Measurements from ENCODE around the genes CUL4B and THOC2.

DNA sequence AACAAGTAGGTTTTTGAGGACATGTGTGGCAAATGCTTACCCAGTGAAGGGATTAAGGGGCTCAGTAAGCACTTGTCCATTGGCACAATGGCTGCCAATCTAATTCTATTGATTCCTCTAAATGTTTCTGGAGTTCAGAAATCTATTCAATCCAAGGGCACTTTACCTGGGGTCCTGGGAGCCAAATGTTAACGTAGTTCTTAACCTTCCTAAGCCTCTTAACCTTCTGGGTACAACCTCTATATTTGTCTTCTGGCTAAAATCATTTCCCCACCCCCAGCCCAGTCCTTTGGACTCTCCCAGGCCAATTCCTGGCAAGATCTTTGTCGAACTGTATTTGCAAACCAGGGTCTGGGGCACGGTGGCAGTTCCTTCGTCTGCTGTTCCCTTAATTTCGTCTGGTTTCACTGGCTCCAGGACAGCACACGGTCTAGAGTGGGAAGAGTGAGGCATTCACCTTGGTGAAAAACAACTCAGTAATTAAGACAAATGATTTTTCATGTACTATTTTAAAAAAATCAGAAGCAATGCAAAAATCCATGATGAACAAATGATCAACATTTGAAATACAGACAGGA lies 834 bp upstream of the SLC25A5 start:
- PRO-cap: no peak

- PRO-cap: no peak
Observed at GRCh38 chrX:119676608-119677056, 16.3 kb downstream of the SEPTIN6 start.

DNA sequence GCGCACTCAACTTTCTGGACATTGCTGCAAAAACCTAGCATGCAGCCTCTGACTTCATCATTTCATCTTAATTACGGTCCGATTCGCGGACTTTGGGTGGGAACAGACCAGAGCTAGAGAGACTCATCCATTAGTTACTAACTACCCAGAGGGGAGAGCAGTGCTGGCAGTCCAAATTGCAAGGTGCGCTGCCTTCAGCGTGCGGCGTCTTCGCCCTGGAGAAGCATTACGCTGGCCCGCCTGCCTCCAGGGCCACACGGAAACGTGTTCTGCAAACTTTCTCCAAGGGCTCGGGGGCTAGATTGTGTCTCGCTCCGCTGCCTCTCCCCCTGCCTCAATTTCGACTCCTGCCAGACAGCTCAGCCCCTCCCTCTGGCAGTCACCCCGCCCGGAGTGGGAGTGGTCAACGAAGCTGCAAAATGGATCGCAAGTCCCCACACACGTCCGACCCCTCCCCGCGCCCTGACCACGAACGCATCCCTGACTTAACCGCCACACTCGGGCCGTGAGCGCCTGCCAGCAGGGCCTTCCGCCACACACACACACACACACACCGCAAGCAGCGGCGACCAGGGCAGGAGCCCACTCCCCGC lies 46.9 kb upstream of the NKAP start:
- PRO-cap: no peak

DNA sequence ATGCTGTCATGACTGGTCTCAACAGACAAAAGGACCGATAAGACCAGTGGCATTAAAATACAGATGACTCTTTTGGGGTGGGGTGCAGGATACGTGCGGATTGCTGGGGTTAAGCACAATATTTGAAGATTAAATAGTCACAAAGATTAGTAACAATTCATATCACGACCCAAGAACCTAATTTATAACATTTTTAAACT lies 9.1 kb downstream of the ZBTB33 start:
- PRO-cap: no peak

- PRO-cap: no peak
Observed at GRCh38 chrX:120430256-120430681, 38.8 kb downstream of the LAMP2 start.

DNA sequence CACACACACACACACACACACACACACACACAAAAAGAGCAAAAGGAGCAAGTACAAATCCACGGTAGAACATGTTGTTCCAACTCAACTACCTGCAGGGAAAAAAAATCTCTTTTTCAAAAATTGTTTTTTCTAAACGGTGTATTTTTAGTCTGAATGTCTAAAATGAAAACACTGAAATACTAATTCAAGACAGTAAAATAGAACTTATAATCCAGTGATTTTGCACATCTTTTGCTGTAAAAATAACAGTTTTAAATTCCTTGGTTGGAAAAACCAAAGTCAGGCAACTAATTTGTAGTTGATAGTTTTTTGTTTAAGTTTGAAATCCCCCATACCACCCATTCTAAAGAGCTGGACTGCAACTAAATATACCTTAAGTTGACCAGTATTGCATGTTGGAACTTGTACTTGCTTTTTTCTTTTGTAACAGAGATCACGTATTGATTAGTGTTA lies 30.4 kb downstream of the LAMP2 start:
- PRO-cap: no peak

DNA sequence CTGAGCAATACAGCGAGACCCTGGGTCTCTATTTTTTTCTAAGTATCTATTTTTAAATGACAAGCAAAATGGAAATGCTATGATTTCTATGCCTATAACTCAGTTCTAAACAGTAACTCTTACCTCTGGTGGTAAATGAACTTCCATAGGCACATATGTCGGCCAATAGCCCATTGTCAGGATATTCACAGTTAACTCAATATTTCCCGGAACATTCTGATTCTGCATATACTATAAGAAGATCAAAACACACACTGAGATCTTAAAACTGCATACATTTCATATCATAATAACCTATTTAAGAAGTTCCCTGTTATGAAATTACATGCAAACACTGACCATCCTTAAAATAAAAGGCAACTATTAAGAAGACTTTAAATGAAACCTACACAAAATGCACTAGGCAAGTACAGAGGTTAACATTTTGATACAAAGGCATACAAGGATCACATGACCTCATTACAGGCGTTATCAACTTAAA lies 23.9 kb downstream of the CUL4B start:
- PRO-cap: no peak

DNA sequence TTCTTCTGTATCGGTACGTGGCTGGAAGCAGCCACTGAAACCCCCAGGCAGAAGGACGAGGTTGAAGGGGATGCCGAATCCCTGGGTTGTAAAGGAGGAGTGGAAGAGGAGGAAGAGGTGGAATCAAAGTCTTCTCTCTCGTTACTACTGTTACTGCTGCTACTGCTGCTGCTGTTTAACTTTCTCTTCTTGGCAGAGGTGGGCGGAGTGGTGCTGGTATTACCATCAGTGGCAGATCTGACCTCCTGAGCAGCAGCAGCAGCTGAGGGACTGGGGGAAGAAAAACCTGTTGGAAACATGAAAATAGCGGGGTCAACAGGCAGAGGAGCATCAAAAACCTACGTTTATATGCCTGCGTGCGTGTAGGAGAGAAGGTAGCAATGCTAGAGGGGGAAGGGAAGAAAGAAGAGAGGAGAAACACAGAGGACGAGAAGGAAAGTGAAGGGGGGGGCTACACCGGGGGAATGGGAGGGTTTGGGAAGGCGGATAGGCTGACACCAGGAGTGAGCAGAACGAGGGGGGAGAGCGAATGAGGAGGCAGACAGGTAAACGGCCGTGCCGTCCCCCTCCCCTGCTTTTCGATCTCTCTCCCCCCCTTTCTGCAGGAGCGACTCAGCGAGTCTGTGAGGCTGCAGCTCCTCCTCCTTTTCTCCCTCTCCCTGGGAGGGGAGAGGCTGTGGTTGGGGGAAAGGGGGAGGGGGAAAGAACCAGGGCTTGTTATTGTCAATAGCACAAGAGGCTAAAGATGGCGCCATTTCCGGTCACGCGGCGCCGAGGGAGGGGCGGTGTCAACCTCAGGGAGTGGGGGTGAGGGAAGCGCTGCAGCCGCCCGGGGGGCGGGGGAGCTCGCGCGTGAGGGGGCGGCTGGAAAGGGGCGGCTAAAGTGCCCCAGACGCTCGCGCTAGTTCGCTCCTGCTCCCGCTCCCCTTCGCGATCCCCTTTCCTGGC lies at the start of gene CUL4B:
TSS of gene CUL4B (minus strand) at position 623 of the 948 bp plus-strand sequence.
- PRO-cap: bidirectional peak, plus-strand start at position 510 of the sequence, minus-strand start at position 149 of the sequence

DNA sequence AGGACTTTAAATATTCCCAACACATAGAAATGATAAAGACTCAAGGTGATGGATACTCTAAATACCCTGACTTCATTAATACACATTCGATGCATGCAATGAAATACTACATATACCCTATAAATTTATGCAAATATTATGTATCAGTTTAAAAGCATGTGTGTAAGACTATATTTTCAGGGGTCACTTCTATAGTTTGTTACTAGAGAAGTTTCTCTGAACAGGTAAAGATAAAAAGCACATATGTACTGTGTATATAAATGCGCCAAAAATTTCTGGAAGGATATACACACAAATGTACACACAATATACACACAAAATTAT lies 14.7 kb upstream of the MCTS1 start:
- PRO-cap: no peak

DNA sequence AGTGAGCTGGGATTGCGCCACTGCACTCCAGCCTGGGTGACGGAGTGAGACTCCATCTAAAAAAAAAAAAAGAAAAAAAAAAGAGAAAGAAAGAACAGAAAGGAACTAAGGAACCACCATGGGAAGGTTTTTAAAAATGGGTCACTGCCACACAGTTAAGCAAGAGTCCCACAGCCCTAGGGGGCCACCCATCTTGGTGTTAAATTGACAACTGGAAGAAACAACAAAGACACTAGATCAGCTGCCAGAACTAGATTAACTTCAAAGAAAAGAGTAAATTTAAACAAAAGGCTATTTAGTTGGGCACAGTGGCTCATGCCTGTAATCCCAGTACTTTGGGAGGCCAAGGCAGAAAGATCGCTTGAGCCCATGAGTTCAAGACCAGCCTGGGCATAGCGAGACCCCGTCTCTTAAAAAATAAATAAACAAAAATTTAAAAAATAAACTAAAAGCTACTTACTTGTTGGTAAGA lies 38.3 kb downstream of the THOC2 start:
- PRO-cap: no peak

GRCh38 chrX:123732044-123733414 lies at the start of gene THOC2:
Gene THOC2, minus strand, starts transcription at chrX:123733052.
- PRO-cap: unidirectional peak, minus-strand start at chrX:123732768; bidirectional peak, plus-strand start at chrX:123733187, minus-strand start at chrX:123733034

DNA sequence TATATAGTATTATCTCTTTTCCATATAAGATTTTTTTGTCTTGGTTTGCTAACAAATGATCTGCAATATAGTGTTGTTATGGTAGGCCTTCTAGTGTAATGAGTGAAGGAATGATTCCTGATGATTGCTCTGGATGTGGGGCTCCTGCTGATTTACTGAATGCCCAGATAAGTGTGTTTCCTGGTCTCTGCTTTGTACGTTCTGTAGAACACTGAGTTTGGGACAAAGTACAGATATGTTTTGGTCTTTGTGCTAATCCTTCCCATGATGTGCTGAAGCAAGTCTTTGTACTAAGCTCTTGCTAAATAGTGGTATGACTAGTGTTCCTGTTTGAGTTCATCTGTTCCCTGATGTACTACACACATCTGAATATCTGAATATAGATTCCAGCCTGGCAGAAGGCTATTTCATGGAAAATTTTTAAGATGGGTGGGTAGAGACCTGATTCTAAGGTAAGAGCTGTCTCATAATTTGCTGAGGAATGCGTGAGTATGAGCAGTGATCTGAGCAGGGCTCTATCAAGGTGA lies 36.9 kb upstream of the XIAP start:
- PRO-cap: no peak

GRCh38 chrX:123860974-123861419 lies 1.1 kb downstream of the XIAP start:
- PRO-cap: no peak

- PRO-cap: no peak
Observed at GRCh38 chrX:123976501-123977228, 15.2 kb downstream of the STAG2 start.

GRCh38 chrX:125204901-125206059 lies 114.4 kb upstream of the TEX13C start:
- PRO-cap: bidirectional peak, plus-strand start at chrX:125205049, minus-strand start at chrX:125204925; bidirectional peak, plus-strand start at chrX:125205538, minus-strand start at chrX:125205552; bidirectional peak, plus-strand start at chrX:125205951, minus-strand start at chrX:125205831

DNA sequence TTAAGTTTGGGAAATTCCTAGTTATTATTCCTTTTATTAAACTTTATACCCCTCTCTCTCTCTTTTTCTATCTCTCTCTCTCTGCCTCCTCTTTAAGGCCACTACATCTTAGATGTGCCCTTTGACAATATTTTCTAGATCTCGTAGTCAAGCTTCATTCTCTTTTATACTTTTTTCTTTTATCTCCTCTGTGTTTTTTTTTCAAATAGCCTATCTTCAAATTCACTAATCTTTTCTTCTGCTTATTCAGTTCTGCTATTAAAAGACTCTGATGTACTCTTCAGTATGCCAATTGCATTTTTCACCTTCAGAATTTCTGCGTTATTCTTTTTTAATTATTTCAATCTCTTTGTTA lies 402.0 kb downstream of the DCAF12L2 start:
- PRO-cap: no peak

- PRO-cap: no peak
Observed at GRCh38 chrX:127712807-127713127, 339.4 kb downstream of the ACTRT1 start.

- PRO-cap: no peak
Observed at GRCh38 chrX:129553004-129553631, 13.1 kb downstream of the OCRL start.

DNA sequence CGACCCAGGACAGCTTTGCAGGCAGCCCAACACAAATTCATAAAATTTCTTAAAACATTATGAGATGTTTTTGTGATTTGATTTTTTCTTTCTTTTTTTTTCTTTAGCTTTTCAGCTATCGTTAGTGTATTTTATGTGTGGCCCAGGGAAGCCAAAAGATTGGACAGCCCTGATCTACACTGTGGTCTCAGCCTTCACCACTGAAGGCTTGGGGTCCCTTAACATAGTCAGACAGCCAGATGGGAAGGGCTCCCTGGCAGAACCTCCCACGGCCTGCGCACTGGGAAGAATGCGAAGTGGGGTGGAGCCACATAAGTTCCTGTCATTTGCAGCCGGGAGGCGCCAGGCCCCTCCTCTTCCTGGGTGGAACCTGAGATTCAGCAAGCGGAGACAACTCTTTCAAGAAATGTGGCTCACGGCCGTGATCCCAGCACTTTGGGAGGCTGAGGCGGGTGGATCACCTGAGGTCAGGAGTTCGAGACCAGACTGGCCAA lies 50.9 kb downstream of the APLN start:
- PRO-cap: bidirectional peak, plus-strand start at position 354 of the sequence, minus-strand start at position 291 of the sequence

GRCh38 chrX:129605745-129606262 lies 49.0 kb downstream of the APLN start:
- PRO-cap: no peak

Data from A673 (cell line).